ENCODE measurements around a stretch of chr10.

DNA sequence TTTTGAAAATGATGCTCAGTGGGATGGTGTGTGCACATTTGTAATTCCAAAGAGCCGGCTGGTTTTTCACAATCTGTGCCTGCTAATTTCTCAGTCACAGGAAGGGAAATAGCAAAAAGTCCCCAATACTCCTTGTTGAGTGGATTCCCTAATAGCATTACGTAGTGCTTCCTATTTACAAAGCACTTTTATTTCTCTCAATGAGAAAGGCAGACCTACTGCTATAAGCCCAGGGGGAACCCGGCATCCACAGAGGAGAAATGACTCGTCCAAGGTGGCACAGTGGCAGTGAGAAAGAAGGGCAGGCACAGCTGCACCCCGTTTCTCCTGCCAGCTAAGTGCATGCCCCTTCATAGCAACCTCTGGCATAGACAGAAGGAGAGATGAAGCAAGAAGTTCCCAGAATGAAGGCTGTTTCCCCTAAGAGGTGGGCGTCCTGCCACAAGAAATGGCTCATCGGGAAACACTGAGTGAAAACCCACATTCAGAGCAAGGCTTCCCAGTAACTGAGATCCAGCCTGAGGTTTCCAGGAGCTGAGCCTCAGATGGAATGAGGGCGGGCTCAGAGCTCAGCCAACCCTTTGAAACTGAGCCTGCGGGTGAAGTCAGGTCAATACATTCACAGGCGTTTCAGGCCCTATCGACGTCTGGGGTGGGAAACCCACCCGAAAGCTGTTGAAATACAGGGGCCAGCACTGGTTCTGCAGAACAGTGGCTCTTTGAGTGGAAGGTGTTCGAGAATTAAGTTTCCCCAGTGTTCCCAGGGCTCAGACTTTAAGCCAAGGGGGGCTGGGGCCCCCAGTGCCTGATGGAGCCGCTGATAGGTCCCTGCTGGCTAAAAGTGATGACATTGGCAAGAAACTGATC lies 510.0 kb downstream of the RPS24 start:
- RRBS = no CpG with 5 or more reads among the region's 15 CpGs

DNA sequence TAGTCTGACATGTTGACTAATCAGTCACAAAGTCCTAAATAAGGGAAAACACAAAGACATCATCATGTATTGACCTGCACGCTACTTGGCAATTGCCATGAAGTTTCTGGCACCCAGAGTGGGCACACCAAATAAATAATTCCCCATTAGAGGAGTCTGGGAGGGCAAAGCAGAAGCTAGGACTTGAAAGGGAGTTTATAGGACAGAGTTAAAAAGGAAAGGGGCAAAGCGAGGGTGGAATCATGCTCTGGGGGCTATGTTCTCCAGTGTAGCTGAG lies 417.3 kb upstream of the ZMIZ1 start:
- RRBS = no CpG with 5 or more reads among the region's 2 CpGs

DNA sequence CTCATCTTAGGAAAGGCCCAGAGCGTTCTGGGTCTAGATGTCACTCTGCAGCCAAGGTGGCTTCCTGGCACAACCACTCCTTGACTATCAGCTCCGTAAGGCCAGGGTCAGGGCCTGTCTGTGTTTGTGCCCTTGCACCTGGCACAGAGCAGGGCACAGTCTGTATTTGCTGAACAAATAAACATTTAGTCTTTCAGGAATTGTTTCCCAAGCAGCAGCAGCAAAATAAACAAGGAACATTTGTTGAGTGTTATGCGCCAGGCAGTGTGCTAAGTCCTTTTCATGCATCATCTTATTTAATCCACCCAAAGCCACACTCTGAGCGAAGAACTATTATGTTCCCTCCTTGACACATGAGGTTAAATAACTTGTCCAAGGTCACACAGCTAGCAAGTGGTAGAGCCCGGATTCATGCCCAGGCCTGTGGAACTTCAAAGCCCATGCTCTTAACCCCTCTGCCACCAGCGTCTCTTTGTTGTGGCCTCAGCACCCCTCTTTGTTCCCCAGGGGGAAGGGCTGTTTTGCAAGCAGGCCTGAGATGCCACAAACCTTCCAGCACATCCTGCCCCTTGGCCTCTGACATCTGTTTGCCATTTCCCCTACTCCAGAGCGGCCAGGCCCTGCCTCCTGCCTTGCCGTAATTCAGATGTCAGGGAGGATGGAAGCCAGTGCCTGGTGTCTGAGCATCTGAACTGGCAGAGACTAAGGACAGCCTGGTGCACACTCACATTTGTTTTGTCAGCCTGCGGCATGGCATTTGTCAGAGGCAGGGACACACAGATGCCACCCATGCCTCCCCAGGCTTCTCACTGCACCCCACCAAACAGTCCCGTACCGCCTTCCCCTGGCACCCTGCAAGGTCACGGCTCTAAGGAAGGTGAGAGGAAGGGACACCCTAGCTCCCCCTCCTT lies 325.8 kb upstream of the ZMIZ1 start:
- RRBS = no CpG with 5 or more reads among the region's 12 CpGs

GRCh38 chr10:78744656-78745096 lies 324.1 kb upstream of the ZMIZ1 start:
- RRBS = no CpG with 5 or more reads among the region's 8 CpGs

GRCh38 chr10:78813748-78814161 lies 255.0 kb upstream of the ZMIZ1 start:
- RRBS = no CpG with 5 or more reads among the region's 5 CpGs

- RRBS = no CpG with 5 or more reads among the region's 5 CpGs
Measured at GRCh38 chr10:78925809-78926270, 142.9 kb upstream of the ZMIZ1 start.

DNA sequence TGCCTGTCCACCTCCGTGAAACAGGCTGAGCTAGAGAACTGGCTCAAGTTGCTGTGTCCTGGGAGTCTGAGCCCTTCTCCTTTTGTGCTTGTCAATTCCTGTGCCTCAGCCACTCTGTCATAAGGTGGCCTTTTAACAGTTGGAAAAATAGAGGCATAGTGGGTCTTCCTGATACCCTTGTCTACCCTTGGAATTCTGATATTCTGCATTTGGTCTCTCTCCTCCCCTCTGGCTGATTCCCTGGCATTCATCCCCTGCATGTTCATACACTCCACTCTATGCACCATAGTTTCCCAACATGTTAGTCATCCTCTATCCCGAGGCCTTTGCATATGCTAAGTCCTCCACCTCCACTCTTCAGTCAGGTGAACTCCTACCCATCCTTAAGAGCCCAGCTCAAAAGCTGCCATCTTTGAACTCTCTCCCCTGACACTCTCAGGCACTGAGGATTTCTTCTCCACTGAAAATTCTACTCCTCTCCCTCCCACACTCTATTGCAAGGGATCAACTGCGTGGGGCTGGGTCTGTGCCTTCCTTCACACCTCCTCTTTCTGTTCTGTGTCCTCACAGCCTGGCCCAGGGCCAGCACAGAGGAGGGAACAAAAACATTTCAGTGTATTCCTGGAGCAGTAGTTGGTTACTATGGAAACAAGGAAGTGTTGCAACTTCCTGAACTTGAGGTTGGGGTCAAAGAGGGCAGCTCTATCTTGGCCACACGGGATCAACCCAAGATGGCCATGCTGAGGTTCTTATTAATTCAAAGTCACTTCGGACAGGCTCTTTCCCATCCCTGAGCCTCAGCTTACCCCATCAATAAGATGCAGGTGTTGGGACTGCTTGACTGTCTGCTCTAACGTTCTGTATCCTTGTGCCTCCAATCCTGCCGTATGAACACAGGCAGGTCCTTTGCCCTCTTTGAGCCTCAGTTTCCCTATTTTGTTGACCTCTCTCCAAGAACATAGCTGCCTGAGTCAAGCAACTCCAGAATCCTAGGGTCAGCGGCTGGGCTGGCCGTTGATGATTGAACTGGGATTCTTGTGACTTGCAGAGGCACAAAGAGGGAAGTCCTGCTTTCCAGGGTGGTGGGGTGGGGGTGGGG lies 15.4 kb downstream of the ZMIZ1 start:
- RRBS = no CpG with 5 or more reads among the region's 9 CpGs

DNA sequence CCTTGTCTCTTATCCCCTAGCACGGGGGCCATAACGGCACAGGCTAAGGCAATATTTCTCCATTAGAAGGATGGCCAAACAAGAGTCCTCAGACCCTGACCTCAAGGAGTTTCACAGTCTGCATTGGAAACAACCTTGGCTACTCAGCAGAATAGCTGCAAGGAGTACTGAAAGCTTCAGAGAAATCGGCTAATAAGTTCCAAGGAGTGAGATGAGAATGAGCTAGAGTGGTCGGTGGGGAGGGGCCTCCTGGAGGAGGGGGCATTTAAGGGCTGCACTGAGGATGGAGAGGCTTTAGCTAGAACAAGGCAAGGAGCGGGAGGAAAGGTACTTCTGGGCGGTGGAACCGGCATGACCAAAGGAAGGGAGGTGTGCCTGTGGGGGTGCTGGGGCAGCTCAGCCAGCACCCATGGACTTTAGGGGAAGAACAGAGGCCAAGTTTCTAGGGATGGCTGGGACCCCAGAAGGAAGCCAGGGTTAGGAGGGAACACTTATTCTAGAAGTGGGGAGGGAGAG lies 22.6 kb downstream of the ZMIZ1 start:
- RRBS = no CpG with 5 or more reads among the region's 7 CpGs

DNA sequence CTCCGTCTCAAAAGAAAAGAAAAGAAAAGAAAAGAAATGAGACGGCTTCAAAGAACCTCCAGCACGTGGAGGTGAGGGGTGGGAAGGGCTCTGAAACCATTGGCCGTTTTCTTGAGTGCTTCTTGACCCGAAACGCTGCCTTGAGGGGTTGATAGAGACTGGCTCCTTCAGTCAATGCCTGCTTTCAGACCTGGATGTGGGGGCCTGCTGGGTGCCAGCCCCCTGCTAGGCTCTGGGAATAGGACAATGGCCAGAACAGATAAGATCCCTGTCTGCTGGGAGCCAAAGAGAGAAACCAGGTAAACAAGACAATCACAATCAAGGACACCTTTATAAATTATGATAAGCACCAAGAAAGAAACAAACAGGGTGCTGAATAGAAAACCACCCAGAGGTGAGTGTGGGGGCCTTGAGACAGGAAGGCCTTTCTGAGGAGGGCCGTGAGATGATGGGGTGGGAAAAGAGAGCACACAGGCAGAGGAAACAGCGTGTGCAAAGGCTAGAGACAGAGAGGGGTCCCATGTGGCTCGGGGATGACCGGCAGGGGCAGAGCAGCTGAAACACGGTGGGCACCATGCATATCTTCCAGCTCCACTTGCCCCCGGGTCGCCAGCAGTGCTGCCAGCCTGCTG lies 27.9 kb downstream of the ZMIZ1 start:
- RRBS = 87% methylated on average over 3 of the region's 13 CpGs

DNA sequence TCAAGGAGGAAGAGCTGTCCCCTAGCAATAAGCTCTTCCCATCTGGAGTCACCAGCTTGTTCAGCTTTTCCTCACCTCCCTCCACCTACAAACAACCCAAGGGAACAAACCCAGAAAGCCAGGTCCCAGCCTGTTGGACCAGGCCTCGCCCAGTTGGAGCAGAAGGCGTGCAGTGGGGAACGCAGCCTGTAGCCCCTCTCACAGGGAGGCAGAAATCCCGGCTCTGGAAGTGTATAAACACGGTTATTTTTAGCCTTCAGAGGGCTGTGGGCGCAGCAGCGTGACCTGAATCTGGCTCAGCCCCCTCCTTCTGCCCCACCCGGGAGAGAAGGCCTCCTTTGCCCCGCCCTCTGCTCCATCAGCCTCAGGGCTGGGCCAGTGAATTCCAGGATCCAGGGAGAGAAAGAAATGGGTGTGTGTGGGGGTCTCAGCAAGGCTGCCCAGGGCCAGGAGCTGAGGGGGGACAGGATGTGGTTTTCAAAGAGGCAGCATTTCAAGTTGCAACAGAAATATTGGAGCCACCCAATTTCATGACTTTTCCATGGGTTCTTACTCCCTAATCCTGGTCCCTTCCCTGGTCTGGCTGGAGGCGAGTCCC lies 33.4 kb downstream of the ZMIZ1 start:
- RRBS = 4% methylated on average over 3 of the region's 10 CpGs

DNA sequence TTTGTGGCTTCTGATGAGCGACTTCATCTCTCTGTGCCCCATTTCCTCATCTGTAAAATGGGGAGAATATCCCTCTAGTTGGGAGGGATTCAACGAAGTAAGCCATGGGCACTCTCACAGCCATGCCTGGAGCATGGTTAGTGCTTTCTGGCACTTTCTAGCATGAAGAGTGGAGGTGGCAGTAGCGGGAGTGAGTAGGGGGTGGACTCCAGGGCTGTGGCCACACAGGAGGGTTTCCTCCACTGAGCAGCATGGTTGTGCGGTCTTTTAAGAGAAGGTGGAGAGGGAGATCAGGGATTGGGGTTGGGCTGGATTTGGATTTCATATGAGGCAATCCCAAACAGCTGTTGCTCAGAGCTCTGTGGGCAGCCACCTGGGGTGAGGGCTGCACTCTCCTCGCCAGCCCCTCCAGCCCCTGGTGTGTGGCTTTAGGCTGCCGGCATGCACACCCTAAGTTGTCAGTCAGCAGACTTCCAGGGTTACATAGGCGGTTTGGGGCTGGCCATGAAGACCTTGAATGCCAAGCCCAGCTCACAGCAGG lies 54.6 kb downstream of the ZMIZ1 start:
- RRBS = no CpG with 5 or more reads among the region's 7 CpGs

DNA sequence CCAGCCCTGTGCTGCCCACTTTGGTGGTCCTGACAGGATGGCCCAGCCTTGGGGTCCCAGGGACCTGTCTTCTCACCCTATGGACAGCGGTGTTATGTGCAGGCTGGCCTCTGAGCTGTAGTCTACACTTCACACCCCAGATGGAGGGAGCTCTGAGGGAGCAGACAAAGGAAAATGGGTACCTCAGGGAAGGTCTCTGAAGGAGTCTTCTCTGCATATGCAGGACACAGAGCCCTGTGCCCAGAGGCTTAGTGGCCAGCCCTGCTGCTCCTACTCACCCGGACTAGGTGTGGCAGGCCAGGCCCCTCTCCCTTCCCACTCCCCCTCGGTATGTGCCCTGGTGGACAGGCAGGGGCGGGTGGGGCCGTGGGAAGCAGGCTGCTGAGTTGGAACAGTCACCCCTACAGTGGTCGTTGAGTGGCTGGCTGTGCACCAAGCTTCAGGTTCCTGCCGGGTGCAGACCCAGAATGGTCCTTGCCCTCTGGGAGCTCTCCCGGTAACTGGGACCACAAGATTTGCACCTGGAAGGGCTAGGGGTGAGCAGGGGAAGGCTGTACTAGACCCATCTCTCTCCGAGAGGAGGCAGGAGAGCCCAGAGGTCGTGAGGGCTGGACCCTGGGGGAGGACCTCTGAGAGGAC lies 68.5 kb downstream of the ZMIZ1 start:
- RRBS = no CpG with 5 or more reads among the region's 10 CpGs

DNA sequence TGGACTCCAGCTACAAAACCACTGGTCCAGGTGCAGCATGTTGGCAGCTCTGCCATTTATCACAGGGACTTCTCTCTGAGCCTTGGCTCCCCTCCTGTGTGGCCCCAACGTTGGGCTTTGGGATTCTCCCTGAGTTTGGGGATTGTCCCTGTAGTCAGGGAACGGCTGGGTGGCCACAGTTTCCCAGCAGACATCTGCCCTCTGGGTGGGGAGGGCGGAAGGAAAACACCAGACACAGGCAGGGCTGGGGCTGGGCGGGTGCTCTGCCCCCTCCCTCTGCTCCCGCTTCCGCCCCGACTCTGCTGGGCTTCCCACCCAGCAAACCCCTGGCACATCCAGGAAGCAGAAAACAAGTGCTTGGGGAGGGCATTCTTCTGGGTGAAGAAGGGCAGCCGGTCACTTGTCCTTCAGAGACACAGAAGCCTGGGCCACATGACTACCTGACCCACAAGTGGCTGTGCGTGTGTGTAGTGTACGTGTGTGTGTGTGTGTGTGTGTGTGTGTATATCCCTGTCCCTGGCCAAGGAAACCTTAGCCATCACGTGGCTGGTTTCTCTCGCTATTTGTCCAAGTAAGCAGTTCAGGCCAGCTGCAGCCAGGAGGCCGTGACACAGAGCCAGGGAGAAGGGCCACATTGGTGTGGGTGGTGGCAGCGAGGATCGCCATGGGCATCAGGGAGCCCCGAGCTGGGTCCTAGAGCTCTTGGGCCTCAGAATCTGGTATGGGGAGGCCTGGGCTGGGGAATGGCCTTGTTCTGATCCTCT lies 77.9 kb downstream of the ZMIZ1 start:
- RRBS = no CpG with 5 or more reads among the region's 16 CpGs

DNA sequence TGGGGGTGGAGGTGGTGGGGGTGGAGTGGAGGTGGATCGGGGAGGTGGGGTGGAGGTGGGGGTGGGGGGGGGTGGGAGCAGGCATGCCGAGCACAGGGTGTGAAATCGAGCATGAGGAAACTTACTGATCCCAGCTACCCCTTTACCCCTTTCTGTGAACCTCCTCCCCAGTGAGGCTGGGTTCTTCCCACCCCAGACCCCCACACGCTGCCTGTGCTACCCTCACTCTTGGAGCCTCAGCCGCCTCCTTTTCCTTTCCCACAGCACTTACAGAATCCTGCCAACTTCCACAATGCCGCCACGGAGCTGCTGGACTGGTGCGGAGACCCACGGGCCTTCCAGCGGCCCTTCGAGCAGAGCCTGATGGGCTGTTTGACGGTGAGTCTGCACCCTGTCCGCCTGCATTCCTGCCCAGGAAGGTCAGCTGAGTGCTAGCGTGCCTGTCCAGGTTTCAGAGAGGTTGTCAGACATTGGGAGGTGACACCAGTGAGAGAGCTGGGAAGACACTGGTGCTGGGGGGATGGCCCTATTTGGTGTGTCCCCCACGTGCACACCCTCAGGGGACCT lies 139.1 kb upstream of the PPIF start:
- RRBS = no CpG with 5 or more reads among the region's 15 CpGs

DNA sequence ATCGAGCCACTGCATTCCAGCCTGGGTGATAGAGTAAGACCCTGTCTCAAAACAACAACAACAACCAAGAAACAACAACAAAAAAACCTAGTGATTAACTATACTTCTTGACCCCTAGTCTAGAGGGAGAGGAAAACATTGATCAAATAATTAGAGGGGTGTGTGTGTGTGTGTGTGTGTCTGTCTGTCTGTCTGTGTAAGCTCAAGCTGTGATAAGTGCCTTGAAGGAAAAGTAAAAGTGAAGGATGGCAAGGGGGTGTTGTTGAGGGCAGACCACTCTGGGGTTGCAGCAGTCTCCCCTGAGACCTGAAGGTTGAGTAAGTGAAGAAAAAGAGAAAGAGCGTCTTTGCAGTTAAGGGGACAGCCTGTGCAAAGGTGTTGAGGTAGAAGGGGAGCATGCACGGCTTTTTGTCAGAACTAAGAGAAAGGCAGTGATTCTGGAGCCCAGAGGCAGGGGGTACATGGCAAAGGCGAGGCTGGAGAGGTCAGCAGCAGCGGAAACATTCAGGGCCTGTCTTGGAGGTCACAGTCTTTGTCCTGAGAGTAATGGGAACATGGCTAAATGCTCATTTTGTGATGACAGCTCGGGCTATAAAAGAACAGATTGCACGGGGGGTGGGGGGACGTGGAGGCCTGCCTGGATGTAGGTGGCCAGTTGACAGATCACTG lies 128.7 kb upstream of the PPIF start:
- RRBS = no CpG with 5 or more reads among the region's 8 CpGs

- RRBS = no CpG with 5 or more reads among the region's 5 CpGs
Measured at GRCh38 chr10:79229435-79229865, 117.8 kb upstream of the PPIF start.

DNA sequence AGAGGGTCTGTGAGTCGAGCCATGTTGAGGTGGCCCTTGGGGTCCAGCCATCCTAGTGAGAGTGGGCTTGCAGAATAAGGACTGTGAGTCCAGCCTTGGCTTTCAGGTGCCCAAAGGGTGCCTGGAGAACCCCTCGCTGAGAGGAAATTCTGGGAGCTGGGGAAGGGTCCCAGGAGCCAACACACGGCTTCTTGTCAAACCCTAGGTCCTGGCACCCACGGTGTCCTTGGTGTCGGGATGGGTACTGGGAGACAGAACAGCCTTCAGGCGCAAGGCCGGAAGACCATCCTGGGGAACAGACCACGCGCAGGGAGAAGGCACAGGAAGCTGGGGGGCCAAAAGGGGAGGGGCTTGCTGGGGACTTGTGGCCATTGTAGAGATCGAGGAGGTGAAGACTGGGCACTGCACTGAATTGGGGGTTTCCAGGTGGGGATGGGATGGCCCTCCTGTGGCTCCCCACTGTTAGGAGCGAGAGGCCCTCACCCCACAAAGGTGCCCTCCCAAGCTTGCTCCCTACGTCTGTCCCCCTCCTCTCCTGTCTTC lies 96.5 kb upstream of the PPIF start:
- RRBS = no CpG with 5 or more reads among the region's 12 CpGs

- RRBS = no CpG with 5 or more reads among the region's 16 CpGs
Measured at GRCh38 chr10:79259950-79260796, 87.1 kb upstream of the PPIF start.

DNA sequence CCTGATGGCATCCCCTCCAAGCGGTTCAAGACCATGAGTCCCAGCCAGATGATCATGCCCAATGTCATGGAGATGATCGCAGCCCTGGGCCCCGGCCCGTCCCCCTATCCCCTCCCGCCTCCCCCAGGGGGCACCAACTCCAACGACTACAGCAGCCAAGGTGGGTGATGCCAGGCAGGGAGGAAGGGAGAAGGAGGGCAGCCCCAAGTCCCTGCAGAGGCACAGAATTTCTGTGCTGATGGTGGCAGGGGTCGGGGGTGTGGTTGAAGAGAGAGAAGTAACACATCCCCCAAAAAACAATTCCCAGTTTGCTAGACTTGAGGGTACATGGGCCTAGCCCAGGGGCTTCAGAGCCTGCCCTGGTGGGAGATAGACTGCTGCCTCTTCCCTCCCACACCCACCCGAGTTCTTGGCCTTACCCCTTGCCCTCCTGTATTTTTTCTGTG lies 41.1 kb upstream of the PPIF start:
- RRBS = no CpG with 5 or more reads among the region's 8 CpGs

DNA sequence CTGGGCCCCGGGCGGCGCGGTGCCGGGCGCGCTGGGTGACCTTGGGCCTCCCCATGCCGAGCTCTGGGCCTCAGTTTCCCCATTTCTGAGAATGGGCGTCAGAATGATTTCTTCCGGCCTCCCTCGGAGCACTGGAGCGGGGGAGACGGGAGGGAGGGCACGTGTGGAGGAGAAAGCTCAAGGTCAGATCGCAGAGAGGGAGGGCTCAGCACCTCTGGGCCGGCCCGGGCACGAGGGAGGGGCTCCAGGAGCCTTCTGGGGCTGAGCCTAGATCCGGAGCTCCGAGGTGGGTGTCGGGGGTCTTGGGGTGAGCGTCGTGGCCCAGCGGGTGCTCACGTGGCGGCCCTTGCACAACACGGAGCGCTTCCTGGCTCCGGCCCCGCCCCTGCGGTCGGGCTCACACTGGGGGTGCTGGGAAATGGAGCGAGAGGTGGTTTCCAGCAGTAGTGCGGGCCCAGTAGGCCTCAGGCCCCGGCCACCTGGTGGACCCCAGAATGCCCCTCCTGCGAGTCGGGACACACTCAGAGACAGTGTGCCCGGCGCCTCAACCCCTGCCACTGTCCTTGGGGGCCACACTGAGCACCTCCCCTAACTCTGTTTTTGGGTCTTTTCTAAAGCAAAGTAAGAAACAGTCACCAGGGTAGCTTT lies 653 bp downstream of the PPIF start:
- RRBS = 2% methylated on average over 23 of the region's 39 CpGs